H4 (cell line): Measurements from ENCODE around the genes TESMIN and FGF4.

DNA sequence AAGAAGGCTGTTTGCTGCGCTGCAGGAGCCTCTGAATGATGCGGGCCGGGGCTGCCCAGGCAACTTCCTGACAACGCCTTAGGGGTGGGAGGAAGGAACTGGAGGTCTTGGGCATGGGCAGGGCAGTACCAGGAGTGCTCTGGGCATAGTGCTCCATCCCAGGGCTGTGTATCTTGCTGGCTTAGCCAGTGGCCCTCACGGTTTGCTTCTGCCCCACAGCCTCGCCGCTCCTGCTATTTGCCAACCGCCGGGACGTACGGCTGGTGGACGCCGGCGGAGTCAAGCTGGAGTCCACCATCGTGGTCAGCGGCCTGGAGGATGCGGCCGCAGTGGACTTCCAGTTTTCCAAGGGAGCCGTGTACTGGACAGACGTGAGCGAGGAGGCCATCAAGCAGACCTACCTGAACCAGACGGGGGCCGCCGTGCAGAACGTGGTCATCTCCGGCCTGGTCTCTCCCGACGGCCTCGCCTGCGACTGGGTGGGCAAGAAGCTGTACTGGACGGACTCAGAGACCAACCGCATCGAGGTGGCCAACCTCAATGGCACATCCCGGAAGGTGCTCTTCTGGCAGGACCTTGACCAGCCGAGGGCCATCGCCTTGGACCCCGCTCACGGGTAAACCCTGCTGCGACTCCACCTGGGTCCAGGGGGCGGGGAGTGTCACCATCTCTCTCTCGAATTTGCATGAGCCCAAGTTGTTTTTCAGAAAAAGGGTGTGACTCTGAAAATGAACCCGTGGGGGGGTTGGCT lies 35.4 kb downstream of the LRP5 start:
- RAMPAGE, long total RNA, result no peak

DNA sequence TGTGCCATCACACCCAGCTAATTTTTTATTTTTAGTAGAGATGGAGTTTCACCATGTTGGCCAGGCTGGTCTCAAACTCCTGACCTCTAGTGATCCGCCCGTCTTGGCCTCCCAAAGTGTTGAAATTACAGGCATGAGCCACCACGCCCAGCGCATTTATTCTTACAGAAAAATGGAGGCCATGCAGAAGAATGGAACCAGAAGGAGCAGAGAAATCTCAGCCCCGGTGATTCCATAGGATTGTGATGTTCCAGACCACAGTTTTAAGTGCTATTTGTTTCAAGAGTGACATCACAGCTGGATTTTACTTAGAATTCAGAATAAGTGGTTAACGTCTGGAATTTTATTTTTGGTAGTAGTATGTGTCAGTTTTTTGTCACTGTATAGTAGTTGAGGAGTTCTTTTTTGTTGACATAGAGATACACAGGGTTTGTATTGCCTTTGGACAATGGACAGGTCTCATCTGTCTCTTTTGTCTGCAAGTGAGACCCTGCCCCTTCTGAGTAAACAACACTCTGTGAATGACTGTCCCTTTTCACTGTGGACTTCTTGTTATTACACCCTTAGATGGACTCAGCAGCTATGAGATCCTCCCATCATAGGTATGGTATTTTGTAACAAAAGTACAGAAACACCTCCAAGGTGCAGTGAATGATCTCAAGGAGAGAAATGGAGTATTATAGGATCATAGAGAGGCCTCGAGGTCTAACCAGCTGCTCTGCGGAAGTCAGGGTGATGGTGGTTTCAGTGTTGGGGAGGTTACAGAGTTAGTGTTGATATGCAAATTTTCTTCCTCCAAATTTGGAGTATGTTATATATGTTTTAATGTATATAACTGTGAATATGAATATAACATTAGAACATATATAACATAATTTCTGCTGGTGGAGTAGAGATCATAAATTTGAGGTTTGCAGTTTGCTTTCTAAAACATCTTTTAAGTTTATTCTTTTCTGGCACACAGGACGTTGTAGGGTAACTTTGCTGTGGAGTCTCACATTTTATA lies 7.7 kb downstream of the PPP6R3 start:
- RAMPAGE, long total RNA, result no peak

- RAMPAGE, long total RNA, result no peak
Measured at GRCh38 chr11:68750846-68751898, at the start of gene TESMIN. Gene TESMIN (minus strand): TSS chr11:68751520.

GRCh38 chr11:68781600-68782298 lies 30.4 kb upstream of the TESMIN start:
- RAMPAGE, long total RNA, result no peak

DNA sequence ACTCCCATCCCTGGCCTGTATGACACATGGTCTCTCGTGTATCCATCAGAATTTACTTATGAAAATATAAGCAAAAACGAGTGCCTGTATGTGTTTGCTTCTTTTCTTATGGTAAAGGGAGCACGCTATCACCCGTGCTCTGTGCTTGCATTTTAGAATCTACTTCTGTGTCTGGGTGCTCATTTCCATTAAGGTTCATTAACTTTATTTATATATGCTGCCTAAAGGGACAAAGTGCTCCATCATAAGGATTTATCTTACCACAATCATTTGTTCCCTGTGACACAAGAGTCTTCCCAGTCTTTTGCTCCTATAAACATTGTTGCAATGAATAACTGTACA lies 15.6 kb upstream of the CPT1A start:
- RAMPAGE, long total RNA, result no peak

- RAMPAGE, long total RNA, result no peak
Measured at GRCh38 chr11:68927175-68927549, 23.5 kb downstream of the IGHMBP2 start.

GRCh38 chr11:69108428-69108627 lies 47.4 kb upstream of the SMIM38 start:
- RAMPAGE, long total RNA, result no peak

DNA sequence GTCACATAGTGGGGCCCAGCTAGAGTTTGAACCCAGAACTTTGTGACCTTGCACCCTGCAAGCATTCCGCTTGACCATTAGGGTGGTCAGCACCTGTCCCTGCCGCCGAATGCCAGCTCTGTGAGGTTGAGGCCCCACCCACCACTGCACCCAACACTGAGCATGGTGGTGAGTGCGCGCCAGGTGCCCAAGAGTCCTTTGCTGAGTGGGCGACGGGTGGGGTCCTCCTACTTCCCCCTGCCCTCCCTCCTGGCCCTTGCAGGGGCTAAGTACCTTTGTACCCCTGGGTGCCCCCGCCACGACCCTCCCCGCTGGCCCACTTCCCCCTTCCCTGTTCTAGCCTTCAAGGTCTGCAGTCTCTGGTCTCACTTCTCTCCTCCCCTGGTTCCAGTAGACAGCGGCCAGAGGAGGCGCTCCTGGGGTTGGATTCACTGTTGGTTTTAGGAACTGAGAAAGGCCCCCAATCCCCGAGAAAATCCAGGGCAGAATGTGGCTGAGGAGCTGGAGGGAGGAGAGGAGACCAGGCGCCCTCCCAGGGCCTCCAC lies 32.2 kb upstream of the SMIM38 start:
- RAMPAGE, long total RNA, result no peak

DNA sequence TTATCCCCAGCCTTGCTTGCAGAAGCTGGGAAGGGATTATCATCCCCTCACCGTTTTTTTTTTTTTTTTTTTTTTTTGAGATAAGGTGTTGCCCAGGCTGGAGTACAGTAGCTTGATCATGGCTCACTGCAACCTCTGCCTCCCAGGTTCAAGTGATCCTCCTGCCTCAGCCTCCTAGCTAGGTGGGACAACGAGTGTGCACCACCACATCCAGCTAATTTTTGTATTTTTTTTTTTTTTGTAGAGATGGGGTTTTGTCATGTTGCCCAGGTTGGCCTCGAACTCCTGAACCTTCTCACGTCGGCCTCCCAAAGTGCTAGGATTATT lies 1.9 kb upstream of the SMIM38 start:
- RAMPAGE, long total RNA, result no peak

- RAMPAGE, long total RNA, result no peak
Measured at GRCh38 chr11:69290777-69291489, 3.0 kb upstream of the MYEOV start.

DNA sequence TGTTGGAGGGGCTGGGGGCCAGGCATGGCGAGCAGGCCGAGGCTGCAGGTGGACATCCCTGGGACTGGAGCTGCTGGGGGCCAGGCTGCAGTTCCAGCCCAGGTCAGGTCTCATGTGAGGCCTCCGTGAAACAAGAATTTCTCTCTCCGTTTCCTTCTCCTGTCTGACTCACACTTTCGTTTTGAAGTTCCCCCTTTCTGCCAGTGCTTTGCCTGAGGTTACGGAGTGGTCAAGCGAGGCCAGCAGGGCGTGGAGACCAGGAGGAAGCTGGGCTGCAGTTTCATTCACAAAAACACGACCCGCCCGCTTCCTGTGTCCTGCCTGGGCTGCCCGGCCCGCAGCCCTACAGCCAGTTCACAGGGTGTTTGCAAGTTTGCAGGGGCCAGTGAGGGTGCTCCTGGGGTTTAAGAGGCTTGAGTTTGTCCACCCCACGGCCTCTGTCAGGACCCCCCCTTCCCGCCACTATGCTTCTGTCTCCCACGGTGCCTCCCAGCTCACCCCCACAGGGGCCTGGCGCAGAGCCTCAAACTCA lies 4.6 kb downstream of the MYEOV start:
- RAMPAGE, long total RNA, result no peak

- RAMPAGE, long total RNA, result no peak
Measured at GRCh38 chr11:69356670-69357162, 62.8 kb downstream of the MYEOV start.

DNA sequence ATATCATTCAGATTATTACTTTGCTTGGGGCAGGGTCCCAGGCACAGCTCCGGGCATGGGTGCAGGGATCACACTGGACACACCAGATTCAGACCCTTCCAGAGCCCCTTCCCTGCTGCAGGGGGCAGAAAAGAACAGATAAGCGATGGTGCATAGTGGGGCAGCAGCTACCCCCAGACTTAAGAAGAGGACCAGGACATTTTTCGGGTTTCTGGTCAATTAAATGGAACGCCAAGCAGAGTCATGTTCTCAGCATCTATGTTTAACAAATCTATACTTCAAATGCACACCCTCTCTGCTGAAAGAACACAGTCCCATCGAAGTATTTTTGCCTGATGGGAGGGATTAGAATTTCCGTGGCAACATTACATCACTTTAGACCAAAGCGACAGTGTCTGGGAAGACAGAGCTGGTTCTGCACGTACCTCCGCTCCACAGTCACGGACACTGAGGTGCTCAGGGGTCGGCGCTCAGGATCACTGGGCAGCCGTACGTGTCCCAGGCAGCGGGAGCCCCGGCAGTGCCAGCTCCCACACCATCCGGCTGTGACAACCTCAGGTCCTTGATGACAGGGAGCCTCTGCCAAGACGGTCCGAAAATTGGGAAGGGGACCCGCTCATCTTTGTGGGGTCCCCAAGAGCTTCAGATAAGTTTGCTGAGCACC lies 125.5 kb downstream of the MYEOV start:
- RAMPAGE, long total RNA, result no peak

DNA sequence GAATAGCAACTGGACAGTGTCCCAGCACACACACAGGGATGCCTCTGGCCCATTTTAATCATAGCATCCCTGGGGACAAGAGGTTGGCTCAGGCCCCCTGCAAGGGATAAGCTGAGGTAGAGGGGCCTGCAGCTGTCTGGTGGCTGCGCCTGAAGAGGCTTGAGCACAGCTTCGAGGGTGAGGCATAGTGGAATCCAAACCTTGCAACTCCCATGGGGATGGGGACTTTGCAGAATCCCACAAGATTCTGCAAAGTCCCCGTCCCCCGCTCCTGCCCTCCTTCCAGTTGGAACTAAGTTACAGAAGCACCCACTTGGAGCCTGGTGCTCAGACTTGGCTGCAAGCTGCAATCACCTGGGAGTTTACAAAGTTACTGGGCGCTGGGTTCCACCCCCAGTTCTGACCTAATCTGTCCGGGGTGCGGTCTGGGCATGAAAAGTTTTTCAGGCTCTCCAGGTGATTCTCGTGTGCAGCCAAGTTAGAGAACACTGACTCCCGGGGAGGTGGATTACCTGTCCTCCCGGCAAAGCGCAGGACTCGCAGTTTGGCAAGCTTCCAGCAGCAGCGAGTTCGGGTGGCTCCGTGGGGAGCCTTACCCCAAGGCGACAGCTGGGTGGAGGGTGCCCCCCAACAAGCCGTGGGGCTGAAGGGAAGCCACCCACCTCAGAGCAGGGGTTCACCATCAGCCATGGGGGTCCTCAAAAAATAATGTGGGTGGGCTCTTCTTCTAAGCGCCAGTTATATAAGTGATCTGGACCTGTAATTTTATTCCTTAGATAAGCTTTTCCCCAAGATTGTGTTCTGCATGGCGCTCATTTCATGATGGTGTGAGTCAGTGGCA lies 171.6 kb downstream of the MYEOV start:
- RAMPAGE, long total RNA, result no peak

DNA sequence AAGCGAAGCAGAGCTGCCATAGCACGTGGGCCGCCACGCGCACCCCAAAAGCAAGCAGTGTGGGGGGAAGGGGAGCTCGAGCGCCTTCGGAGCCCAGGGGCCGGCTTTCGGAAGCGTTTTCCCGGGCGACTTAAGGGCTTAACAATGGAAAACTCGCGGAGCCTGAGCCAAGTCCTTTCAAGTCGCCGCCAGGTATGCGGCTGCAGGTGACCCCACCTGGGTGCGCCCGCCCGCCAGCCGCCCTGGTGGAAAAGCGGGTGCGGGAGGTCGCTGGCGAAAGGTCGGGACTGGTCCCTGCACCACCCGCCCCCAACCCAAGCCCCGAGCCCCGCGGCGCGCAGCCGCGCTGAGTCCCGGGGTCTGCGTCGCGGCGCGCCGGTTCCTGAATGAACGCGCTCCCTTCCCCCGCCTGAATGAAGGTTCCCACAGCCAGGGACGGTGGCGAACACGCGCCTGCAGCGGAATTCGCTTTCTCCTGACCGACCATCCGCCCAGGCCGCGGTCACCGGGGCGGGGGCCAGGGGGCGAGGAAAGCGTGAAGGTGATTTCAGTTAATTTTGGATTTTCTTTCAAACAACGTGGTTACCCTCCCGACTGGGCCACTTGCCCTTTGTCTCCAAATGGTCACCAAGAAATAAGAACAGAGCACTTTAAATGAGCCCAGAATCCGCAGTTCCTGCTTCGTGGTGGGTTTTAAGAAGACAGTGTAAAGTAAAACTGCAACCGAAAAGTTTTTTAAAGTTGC lies 2.7 kb upstream of the CCND1 start:
- RAMPAGE, long total RNA, result no peak

GRCh38 chr11:69707031-69707493 lies 3.2 kb upstream of the FGF19 start:
- RAMPAGE, long total RNA, result no peak

GRCh38 chr11:69775071-69775875 lies at the start of gene FGF4:
Gene FGF4 (minus strand): TSS chr11:69775341.
- RAMPAGE, long total RNA, result no peak

DNA sequence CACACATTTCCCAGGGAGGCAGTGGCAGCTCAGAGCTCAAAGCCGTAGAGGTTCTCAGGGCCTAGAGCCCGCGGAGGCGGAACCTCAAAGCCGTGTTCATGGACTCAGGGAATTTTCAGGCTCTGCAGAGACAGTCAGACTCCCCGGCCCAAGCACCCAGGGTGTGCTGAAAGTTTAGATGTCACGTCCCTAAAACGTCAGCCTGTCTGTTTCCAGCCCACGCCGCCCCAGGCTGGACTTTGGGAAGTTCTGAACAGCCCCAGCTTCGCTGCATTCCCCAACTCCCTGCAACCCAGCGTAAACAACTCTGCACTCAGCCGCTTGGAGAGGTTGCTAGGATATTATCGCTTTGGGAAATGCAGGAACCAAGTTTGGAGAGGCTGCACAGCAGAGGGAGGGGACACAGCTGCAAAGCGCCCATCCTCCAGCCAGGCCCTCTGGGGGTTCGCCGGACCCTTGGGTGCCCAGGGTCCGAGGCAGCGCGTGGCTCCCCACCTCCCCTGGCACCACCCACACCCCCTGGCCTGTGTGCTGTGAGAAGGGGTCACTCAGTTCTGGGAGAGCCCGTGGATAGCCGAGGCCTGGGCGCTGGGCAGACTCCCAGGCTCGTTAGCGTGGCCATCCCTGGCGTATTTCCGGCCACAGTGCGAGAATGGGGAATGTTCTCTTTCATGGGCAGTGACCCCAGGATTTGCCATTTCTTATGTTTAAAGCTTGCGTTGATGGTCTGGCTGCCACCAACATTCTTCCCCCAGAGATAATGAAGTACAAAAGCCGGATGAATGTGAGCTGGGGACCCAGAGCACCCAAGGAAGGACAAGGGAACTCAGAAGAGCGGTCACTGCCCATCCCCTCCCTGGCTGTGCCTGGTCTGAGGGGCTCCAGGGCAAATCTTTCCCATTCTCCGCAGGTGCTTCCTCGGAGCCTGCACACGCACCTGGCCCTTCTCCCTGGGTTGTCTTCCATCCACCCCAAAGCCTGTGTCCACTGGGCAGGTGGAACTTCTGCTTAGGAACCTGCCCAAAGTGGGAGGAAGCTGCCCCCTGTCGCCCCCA lies 120.6 kb upstream of the FGF3 start:
- RAMPAGE, long total RNA, result no peak

- RAMPAGE, long total RNA, result no peak
Measured at GRCh38 chr11:69943134-69943522, 123.9 kb upstream of the FGF3 start.

GRCh38 chr11:69968723-69969098 lies 109.4 kb upstream of the ANO1 start:
- RAMPAGE, long total RNA, result no peak